Right common carotid artery plus branches (tissue), 1 donor: ENCODE measurements around a stretch of chr11.

GRCh38 chr11:12120340-12120736 is 9.9 kb downstream of the MICAL2 start:
- PRO-cap, result no peak

DNA sequence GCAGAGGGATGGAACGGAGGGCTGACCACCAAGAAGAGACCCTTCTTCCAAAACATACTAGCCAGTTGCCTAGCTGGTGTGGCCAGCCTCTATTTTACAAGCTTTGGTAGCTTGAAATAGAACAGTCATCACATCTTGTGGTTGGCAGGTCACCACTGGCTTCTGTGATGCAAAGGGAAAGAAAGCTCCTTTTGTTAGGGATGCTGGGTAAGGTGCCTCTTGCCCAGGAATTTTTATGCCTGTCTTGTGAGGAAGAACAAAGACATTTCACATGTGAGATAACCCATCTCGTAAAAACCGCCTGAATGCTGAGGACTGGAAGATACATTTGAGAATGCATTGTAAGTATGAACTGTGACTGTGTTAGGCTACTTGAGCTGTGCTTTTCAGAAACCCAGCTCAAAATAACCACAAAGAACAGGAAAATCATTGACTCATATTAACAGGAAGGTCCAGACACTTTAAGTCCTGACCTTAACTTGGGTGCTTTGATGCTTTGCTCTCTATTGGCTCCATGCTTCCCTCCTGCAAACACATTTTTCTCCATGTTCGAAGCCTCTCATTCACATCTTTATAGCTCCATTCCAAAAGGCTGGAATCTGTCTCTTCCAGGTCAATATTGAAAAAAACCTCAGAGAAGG is 53.8 kb downstream of the MICAL2 start:
- PRO-cap, result no peak

GRCh38 chr11:12178962-12179442 is 68.6 kb downstream of the MICAL2 start:
- PRO-cap, result no peak

- PRO-cap, result no peak
Observed at GRCh38 chr11:12182459-12183104, 72.2 kb downstream of the MICAL2 start.

- PRO-cap, result bidirectional peak, plus-strand start at chr11:12237730, minus-strand start at chr11:12237461
Observed at GRCh38 chr11:12237618-12238158, 127.3 kb downstream of the MICAL2 start.

DNA sequence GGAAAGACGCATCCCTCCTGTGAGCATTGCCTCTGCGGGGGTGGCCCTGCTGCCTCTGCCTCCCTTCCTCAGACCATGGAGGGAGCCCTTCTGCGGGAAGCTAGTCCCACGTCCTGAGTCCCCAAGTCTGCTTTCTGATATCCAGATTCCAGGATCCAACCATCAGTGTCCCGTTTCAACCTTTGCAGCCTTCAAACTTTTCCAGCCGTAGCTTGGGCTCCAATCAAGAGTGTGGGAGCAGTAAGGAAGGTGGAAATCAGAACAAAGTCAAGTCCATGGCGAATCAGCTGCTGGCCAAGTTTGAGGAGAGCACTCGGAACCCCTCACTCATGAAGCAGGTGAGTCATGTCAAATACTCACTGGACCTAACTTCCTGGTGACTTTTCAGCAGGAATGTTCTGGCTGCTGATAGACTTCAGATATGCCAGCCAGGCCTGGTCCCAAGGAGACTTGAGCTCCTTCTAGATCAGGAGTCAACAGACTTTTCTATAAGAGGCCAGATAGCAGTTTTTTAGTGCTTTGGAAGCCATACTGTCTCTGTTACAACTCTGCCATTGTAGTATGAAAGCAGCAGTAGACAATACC is 128.9 kb downstream of the MICAL2 start:
- PRO-cap, result no peak

DNA sequence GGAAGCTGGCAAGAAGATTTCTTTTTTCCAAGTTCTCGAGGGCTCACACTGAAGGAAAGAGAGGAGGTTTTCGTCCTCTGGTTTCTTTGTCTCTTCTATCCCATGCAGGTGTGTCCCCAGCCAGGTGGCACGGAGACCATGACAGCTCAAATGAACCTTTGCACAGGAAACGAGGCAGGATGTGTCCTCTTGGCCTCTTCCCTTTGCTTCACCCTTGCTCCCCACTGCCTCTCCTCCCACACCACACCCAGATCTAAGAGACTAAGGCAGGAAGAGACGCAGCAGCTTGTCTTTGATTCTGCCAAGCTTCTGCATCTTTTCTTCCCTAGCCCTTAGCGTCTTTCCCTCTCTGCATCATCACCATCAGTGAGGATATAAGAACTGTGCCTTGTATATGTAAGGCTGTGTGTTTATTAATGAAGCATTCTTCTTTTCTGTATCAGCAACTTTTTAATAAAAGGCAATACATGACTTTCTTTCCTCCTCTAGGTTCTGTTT is 56.1 kb upstream of the PARVA start:
- PRO-cap, result unidirectional peak, minus-strand start at position 368 of the sequence

- PRO-cap, result unidirectional peak, minus-strand start at chr11:12329308
Observed at GRCh38 chr11:12329105-12329620, 48.2 kb upstream of the PARVA start.

DNA sequence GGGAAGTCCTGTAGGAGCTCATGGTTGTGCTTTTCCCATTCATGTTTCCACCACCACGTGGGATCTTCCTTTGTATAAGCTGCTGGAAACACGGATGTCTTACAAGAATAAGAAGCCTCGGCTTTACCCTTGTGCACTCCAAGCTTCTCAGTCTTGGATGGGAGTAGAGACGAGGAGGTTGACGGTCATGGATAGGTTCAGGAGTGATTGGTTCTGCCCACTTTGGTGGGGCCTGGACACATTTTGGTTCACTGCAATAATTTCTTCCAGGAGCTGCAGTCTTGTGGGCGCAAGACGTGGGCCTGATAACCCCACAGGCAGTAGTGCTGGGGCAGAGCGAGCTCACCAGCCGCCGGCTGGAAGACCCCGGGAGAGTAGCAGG is 508 bp upstream of the PARVA start:
- PRO-cap, result unidirectional peak, plus-strand start at position 150 of the sequence

GRCh38 chr11:12398191-12398390 is 20.7 kb downstream of the PARVA start:
- PRO-cap, result bidirectional peak, plus-strand start at chr11:12398276, minus-strand start at chr11:12398067

- PRO-cap, result no peak
Observed at GRCh38 chr11:12674213-12674339, 145 bp upstream of the TEAD1 start.

- PRO-cap, result no peak
Observed at GRCh38 chr11:12769316-12770440, 95.5 kb downstream of the TEAD1 start.

DNA sequence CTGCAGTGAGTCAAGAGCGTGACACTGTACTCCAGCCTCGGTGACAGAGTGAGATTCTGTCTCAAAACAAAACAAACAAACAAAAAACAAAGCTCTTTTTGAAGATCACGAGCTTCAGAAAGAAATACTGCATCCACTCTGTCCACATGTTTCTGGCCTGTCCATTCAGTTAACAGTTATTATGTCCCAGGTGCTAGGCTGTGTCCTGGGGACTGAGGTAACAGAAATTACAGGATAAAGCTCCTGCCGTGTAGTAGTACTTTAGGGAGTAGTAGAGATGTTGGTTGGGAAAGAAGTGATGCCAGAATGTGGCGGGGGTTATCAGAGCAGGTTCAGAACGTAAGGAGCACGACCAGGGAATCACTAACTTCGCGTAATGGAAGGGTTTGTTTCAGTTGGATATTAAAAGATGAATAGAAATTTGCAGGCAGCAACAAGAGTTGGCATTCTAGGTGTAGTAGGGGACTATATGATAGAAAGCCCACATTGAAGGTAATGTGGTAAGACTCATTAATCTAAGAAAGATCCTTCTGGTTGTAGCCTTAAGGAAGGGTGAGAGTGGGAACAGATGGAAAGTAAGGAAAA is 165.2 kb downstream of the TEAD1 start:
- PRO-cap, result no peak

GRCh38 chr11:12842948-12843370 is 166.2 kb upstream of the RASSF10 start:
- PRO-cap, result unidirectional peak, plus-strand start at chr11:12843209

- PRO-cap, result no peak
Observed at GRCh38 chr11:13008578-13008935, 559 bp upstream of the RASSF10 start.

GRCh38 chr11:13044288-13044798 is 35.2 kb downstream of the RASSF10 start:
- PRO-cap, result no peak

GRCh38 chr11:13207441-13208646 is 69.7 kb upstream of the BMAL1 start:
- PRO-cap, result no peak

DNA sequence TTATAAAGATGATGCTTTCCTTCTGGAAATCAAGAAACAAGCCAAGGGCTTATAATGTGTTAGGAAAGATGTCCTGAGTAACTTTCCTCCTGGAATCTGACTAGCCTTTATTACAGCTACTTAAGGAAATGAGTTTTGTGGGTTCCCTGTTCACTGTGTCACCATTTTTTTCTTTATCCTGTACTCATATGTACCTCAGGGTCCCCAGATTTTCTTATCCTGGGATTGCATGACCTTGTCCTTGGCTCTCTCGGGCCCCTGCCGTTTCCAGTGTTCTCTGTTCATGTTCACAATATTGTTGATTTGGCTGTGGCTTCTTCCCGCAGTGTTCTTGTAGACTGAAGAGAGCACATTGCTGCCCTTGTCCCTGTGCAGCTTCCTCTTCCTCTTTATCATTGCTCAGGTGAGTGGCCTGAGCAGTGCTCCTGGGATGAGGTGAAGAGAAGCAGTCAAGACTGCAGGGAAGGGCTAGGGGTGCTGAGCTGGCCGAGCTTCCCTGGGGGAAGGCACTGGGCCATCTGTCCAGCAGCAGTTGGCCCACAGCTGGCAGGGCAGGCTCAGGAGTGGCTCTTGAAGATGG is 17.1 kb downstream of the BMAL1 start:
- PRO-cap, result no peak

- PRO-cap, result no peak
Observed at GRCh38 chr11:13350997-13352047, 73.7 kb downstream of the BMAL1 start.

- PRO-cap, result no peak
Observed at GRCh38 chr11:13356606-13357217, 79.1 kb downstream of the BMAL1 start.